Cardiac ventricle fibroblast (primary cell): Measurements from ENCODE around the genes ZBTB48 and DNAJC11.

- RAMPAGE, long total RNA = no peak
These were observed 1.9 kb upstream of the TNFRSF25 start for GRCh38 chr1:6467650-6468478.

GRCh38 chr1:6579314-6580333 is at the start of gene ZBTB48:
Gene ZBTB48 (plus strand): TSS chr1:6579994.
- RAMPAGE, long total RNA = no peak

GRCh38 chr1:6600309-6601603 is 1.9 kb downstream of the KLHL21 start:
- RAMPAGE, long total RNA = no peak

DNA sequence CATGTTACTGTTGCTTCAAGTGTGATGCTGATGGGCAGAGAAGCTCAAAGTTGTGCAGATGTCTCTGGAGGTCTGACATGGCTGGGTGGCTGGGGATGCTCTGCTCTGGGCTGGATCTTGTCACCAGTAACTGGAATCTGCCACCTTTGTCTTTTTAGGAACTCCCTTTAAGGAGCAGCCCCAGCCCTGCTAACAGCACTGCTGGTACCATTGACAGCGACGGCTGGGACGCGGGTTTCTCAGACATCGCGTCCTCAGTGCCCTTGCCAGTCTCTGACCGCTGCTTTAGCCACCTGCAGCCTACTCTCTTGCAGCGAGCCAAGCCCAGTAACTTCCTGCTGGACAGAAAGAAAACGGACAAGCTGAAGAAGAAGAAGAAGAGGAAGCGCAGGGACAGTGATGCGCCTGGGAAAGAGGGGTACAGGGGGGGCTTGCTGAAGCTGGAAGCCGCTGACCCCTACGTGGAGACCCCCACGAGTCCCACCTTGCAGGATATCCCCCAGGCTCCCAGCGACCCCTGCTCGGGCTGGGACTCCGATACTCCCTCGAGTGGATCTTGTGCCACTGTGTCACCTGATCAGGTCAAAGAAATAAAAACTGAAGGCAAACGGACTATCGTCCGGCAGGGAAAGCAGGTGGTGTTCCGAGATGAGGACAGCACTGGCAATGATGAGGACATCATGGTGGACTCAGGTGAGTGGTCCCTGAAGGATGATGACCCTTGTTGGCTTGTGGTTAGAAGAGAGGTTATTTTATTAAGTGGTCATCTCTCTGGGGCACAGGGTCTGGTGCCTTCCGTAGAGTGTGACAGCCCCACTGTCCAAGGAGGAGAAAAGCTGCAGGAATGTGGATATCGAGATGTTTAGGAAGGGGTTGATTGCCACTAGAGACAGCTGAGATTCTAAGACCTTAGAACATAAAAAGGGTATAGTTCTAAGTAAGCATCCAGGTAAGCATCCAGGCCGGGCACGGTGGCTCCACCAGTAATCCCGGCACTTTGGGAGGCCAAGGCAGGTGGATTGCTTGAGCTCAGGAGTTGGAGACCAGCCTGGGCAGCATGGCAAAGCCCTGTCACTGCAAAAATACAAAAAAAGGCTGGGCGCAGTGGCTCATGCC is 4.7 kb upstream of the THAP3 start:
- RAMPAGE, long total RNA = no peak

GRCh38 chr1:6637962-6638946 is 13.6 kb downstream of the THAP3 start:
- RAMPAGE, long total RNA = no peak

DNA sequence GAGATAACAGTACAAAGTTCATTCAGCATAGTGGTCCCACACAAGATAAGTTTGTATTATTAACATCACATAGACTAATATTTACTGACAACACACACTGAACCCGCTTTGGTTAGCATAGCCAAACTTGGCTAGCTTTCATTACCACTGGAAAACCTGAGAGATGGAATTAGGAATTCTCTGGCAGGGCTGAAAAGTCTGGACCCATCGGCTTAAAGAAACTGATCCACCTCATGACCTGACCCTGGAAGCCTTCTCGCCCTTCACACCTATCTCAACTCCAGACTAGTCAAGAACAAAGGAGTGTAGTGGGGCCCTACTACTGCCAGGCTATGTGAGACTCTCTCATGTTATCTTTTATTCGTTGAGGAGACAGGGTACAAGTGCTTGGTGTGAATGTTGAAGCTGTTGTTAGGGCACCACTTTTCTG is 943 bp downstream of the DNAJC11 start:
- RAMPAGE, long total RNA = no peak

DNA sequence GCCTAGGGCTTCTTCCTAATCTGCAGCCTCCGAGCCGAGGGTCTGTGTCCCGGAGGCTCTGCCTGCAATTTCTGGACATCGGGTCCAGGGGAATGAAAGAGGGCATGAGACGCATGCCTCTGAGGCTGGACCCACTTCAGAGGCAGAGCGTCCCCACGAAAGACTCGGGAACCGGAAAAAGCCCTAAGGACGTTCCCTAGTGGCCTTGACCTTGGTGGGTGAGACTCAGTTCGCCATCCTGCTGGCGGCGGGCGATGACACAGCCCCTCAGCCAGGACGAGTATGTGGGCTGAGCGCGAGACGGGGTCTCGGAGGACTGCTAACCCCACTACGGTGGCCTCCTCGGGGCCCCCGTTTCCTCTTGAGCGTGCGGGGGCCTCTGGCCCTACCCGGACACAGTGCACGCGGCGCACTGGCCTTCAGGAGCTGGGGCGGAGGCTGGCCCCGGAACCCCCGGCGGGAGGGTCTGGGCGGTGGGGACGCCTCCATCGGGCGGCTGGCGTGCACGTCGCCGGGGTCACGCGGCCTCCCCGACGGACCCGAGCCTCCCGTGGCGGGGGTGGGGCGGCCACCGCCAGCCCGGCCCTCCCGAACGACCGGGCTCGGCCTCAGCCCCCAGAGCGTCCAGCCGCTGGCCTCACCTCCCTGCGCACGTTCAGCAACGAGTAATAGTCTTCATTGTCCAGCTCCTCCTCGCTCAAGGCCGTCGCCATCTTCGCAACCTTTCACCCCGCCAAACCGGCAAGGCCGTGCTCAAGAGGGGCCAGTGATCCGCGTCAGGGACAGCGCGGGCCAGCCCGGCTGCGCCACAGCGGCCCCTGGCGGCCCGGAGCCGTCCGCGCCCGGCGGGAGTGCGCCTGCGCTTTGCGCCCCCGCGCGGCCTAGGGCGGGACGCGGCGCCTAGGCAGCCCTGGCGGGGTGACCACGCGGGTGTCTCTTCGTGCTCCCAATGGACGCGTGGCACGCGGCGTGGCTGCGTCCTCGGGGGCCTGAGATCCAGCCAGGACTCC is at the start of gene DNAJC11:
Gene DNAJC11, minus strand, starts transcription at position 729 of the 1,010 bp plus-strand sequence.
- RAMPAGE, long total RNA = start-site peak on the minus strand centred at position 715 of the sequence, 41 bp wide, 123 and 41 reads in 2 replicates

- RAMPAGE, long total RNA = no peak
These were observed 121.1 kb downstream of the CAMTA1 start for GRCh38 chr1:6906241-6906790.

- RAMPAGE, long total RNA = no peak
These were observed 177.9 kb downstream of the CAMTA1 start for GRCh38 chr1:6962701-6963916.

DNA sequence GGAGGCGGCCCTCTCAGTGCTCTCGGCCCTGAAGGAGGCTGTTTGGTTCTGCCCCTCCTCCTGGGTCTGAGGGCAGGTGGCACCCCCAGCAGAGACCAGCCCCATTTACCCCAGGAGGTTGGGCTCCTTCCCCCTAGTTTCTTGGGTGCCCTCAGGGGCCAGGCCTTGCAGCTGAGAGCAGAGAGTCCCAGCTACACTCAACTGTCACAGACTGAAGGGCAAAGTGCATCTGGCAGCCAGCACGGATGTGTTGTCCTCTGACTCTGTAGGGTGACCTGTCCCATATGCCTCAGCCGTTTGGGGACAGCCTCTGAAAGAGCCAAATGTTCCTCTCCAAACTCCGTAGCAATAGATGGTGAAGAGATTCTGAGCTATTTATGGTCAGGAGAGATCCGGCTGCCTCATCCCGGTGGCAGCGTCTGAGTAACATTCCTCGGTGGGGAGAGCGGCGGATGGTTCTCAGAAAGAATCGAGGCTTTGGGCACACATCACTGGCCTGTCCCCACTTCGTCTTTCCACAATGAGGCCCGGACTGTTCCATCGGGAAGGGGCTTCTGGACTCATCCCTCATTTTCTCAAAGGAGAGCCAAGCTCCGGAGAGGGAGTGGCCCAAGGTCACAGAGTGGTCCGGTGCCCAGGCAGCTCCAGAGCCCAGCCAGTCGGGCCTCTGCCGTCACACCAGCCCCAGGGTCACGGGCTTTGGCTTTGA is 424.2 kb upstream of the VAMP3 start:
- RAMPAGE, long total RNA = no peak

DNA sequence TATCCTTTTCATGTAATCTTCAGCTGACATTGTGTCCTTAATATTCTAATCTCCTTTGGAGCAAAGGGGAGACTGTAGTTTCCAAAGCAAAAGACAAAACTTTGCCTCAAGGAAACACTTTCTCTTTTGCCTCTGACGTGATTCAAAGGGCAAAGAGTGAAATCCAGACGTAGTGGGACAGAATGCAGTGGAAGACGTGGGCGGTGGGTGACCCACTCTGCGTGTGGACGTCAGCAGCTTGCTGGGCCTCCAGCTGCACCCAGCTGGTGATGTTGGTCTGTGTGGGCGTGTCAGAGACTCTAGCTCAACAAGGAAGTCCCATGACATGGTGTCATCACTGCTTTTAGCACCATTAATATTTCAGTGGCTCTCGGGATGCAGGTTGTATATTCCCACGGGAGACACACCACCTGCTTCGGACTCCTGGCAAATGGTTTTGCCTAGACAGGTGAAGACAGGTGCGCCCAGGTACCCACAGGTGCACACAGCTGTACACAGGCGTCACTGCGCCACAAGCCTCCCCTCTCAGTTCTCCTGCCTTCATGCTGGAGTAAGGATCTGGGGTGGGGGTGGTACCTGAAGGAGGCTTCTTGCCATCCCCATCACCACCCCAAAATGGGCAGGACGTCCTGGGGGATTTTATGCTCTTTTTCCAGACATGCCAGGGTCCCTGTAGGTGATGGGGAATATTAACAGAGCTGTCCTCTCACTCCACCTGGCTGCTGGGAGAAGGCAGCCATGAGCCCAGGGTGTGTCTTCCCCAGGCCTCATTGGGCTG is 292.1 kb upstream of the VAMP3 start:
- RAMPAGE, long total RNA = no peak

- RAMPAGE, long total RNA = no peak
These were observed 92.1 kb upstream of the VAMP3 start for GRCh38 chr1:7679100-7679348.

DNA sequence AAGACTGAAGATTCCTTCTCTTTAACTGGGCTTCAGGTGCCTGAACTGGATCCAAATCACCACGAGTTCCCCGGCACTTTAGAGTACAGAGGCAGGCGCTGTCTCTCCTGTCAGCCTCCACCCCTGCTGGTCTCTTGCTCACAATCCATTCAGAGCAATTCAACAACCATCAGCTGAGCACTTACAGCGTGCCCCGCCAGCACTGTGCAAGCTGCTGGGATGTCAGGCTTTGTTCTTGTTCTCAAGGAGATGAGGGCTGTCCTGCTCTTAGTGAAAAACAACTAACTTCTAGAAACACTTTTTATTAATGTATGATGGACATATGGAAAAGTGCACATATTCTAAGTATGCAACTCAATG is 68.7 kb upstream of the VAMP3 start:
- RAMPAGE, long total RNA = no peak

- RAMPAGE, long total RNA = no peak
These were observed 25.3 kb upstream of the VAMP3 start for GRCh38 chr1:7745683-7746227.

DNA sequence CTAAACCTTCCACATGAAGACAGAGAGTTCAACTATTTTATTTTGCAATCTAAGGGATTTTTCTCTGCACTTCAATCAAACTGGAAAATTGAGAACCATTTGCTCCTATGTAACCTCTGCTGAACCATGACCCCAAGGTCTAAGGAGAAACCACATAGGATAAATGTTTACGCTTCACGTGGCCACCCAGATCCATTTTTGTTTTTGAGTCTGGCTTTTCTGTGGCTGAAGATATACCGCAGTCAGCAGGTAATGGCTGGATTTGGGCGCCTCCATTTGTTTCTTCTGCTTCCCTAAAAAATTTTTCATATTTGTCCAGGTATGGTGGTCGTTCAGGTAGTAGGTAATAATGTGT is 13.1 kb downstream of the ERRFI1 start:
- RAMPAGE, long total RNA = no peak

DNA sequence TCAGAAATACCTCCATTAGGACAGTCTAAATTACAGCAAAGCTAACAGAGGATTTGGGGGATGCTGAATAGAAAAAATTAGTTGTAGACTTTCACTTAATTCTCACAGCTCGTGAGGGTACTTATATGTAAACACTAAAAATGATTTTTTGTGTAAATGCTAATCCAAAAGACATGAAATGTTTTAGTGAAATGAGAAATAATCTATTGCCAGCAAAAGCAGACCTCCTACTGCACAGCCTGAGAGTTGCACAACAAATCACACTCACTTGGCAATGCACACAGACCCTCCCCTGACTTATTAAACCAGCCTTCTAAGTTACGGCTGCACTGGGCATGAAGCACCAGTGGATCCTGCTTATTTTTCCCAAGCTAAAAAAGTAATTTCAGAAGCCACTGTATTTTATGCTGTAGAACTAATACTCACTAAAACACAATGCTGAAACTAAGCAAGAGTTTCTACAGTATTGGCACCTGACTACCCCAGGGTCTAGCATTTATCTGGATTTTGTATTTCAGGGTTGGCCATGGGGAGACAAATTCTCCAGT is 10.3 kb downstream of the ERRFI1 start:
- RAMPAGE, long total RNA = no peak

DNA sequence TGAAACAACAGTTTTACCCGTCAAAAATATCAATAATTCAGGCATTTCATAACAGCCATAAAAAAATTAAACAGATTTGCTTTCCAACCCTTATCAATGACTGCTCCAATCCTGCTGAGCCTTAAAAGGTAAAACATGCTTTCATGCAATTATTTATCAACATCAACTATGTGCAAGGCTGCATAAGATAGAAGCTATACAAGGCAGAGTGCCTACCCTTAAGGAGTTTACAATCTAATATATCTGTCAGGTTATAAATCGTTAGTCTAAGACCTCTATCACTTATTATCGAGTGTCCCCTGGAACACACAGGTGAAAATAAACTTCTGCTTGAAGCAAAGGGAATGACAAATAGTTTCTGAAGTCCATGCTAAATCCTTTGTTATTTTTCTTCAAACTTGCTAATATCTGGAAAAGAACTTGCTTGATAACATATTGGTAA is 1.8 kb downstream of the ERRFI1 start:
- RAMPAGE, long total RNA = no peak

GRCh38 chr1:8093261-8094146 is 67.4 kb upstream of the ERRFI1 start:
- RAMPAGE, long total RNA = no peak

GRCh38 chr1:8097088-8097967 is 71.2 kb upstream of the ERRFI1 start:
- RAMPAGE, long total RNA = no peak

DNA sequence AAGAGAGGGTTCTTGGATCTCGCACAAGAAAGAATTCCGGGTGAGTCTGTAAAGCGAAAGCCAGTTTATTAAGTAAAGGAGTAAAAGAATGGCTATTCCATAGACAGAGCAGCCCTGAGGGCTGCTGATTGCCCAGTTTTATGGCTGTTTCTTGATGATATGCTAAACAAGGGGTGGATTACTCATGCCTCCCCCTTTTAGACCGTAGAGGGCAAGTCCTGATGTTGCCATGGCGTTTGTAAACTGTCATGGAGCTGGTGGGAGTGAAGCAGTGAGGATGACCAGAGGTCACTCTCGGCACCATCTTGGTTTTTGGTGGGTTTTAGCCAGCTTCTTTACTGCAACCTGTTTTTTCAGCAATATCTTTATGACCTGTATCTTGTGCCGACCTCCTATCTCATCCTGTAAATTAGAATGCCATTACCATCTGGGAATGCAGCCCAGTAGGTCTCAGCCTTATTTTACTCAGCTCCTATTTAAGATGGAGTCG is 96.6 kb upstream of the ERRFI1 start:
- RAMPAGE, long total RNA = no peak